RPMI7951 (cell line): ENCODE data around the genes LXN, B3GALNT1 and SPTSSB.

- RAMPAGE, long total RNA = no peak
These were observed 39.9 kb downstream of the CCNL1 start for GRCh38 chr3:157120122-157120396.

- RAMPAGE, long total RNA = no peak
These were observed 34.2 kb downstream of the CCNL1 start for GRCh38 chr3:157125695-157126211.

DNA sequence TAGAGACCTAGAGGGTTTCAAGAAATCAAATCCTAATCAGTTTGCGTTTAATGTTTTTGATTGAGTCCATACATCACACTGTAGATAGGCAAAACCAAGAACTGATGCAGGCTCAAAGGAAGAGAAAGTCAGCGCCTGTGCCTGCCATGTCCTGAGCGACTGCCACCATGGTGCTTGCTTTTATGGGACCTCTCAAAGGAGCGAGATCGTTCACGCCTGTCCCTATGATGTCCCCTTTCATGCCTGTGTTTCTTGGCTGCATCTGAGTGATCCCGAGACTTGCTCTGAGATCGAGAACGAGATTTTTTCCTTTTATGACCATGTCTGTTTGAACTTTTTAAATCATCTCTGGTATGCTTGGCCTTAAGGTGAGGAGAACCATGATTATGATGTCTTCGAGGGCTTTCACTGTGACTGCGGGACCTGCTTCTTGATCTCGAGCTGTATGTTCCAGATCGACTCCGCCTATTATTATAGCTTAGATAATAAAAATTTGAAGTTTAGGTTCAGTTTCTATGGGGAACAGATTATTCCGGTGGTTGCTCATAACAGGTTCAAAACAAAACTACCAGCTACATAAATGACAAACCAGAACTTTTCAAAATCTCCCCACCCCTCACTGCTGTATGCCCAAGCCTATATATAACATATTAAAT, 11.7 kb downstream of the CCNL1 start:
- RAMPAGE, long total RNA = no peak

DNA sequence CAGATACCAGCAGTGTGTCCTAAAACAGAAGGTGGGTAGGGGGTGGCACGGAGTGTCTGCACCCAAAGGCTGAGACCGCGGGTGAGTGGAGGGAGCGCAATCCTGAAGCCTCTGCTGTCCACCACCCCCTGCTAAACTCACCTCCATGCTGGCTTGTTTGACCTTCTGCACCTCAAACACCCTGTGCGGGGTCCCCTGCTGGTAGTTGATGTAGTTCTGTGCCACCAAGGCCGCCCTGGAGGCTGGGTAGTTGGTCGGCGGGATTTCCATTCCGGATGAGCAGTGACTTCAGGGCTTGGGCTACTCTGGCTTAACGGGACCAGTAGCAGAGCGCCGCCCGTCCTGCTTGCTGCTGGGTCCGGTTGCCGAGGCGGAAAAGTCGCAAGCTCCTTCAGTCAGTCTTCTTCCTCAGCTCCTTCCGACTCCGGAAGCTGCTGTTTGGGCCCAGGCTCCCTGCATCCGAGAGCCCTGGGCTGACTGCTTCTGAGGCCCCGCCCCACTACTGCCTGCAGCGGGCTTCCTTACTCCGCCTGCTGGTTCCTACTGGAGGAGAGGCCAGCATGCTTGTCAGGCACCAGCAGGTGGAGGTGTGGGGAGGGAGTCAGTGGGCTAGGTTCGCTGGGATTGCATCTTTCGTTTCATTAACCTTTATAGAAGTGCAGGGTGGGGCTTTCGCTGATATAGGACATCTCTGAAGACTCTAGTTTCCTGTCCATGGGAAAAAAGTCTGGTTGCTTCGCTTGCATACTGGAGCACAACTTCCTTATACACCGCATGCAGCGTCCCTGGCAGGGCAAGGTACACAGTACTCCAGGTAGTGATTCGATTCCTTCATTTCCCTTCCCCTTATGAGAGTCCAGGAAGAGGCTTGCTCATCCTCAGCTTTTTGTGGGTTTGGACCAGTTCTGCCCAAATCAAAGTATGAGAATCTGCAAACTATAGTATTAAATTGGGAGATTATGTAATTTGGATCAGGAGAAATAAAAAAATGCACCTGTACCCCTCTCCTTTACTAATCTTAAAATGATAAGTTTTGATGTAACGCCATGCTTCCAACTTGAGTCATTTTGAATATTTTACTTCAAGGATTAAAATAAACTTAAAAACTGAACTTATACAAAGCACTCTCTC, at the start of gene LXN:
LXN (minus strand) TSS at position 440 of the 1,131 bp plus-strand sequence.
- RAMPAGE, long total RNA = start-site peak on the minus strand centred at position 431 of the sequence, 11 bp wide, 24 and 22 reads in 2 replicates

GRCh38 chr3:158768890-158769551, 32.8 kb upstream of the MFSD1 start:
- RAMPAGE, long total RNA = no peak

- RAMPAGE, long total RNA = no peak
These were observed 113.4 kb downstream of the MFSD1 start for GRCh38 chr3:158915318-158915587.

DNA sequence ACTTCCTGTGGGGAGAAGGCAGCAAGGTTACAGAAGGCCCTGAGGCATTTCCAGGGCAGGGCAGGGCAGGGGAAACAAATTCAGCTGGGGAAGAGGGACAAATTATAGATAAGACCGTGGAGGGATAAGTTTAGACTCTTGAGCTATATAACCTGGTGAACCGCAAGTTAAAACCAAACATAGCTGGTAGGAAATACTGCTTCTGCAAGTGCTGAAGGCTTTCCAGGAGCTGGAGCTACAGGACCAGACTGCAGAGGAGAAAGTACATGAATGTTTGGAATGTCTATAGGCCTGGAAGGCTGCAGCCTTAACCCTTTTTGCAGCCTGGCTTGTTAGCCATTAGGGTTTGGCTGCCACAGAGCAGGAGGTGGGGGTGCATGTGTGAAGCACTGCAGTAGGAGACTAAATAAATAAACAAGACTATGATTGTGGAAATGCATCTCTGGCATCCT, 459.6 kb downstream of the IQCJ-SCHIP1 start:
- RAMPAGE, long total RNA = no peak

DNA sequence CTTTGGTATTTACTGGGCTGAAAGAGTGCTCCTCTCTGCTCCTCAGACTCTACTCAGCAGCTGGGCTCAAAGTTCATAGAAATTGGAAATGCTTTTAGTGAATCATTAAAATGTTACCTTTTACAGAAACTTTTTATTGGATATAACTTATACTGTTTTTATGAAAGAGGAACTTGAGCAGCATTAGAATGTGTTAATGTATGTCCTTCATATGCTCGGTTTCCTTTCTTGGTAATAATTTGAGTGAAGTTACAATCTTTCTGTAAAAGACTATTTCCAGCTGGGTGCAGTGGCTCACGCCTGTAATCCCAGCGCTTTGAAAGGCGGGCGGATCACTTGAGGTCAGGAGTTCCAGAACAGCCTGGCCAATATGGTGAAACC, 435.1 kb upstream of the C3orf80 start:
- RAMPAGE, long total RNA = no peak

- RAMPAGE, long total RNA = no peak
These were observed 403.3 kb upstream of the C3orf80 start for GRCh38 chr3:159821728-159822494.

GRCh38 chr3:160150134-160150477, 75.1 kb upstream of the C3orf80 start:
- RAMPAGE, long total RNA = no peak

- RAMPAGE, long total RNA = no peak
These were observed 842 bp downstream of the TRIM59 start for GRCh38 chr3:160448723-160449164.

- RAMPAGE, long total RNA = no peak
These were observed 777 bp upstream of the TRIM59 start for GRCh38 chr3:160450269-160450856.

- RAMPAGE, long total RNA = no peak
These were observed 41.0 kb downstream of the PPM1L start for GRCh38 chr3:160796771-160797694.

- RAMPAGE, long total RNA = no peak
These were observed 129.9 kb downstream of the PPM1L start for GRCh38 chr3:160885576-160886737.

- RAMPAGE, long total RNA = no peak
These were observed at the start of gene B3GALNT1 for GRCh38 chr3:161104441-161105719. TSS of gene B3GALNT1 (minus strand) at chr3:161105349.

GRCh38 chr3:161371437-161372314, at the start of gene SPTSSB:
TSS of gene SPTSSB (minus strand) at chr3:161371517.
- RAMPAGE, long total RNA = no peak

- RAMPAGE, long total RNA = no peak
These were observed 1526.4 kb downstream of the SI start for GRCh38 chr3:163551677-163552595.

DNA sequence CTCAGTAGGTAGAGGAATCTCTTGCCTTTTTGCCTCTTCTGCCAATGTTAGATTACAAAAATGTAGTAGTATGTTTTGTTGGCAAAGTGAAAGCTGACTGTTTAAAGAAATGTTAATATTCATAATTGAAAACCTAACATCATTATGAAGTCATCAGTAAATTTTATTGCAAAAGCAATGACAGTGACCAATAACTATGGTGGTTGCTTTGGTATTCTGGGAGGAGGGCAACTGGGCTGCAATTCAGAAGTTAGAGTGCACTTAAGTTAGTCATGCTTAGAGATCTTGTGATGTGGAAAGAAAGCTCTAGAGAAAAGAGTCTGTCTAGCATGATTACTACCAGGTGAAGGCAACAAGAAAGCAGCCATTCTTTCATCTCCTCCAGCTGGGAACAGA, 625.7 kb downstream of the SI start:
- RAMPAGE, long total RNA = no peak

GRCh38 chr3:168023398-168023710, 72.4 kb downstream of the GOLIM4 start:
- RAMPAGE, long total RNA = no peak

GRCh38 chr3:168070855-168071629, 24.7 kb downstream of the GOLIM4 start:
- RAMPAGE, long total RNA = no peak